Psoas muscle (tissue), 2 donors: ENCODE measurements around a stretch of chr10.

- PRO-cap, 2 experiments, result no peak in any of the 2 experiments
Measured at GRCh38 chr10:3372142-3372569, 199.6 kb upstream of the PITRM1 start.

DNA sequence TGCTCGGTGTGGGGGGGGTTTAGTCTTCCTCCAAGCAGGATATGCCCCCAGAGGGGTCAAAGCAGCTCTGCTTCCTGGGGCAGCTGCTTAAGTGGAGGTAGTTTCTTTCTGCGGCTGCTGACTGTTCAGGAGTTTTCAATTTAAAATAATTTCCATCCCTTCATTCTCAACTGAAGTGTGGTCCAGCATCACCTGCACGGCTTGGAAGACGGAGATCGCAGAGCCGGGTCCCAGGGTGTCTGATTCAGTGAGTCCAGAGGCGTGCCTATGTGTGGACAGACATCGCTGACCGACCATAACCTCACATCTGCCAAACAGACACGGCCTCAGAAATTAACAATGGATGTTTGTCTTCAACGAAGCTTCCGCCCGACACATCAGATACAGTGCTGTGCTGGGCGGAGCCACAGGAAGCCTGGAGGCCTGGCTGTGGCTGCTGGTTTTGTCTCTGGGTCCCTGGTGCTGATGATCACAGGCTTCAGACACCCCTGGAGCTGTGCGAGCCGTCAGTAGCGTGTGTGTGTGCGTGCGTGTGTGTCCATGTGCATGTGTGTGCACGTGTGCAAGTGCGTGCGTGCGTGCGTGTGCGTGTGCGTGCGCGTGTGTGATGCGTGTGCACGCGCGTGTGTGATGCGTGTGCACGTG, 226.5 kb upstream of the PITRM1 start:
- PRO-cap, 2 experiments, result peak in 1 of 2 experiments; most common plus-strand start position 481 of the sequence (in 1); most common minus-strand start position 309 of the sequence (in 1)

DNA sequence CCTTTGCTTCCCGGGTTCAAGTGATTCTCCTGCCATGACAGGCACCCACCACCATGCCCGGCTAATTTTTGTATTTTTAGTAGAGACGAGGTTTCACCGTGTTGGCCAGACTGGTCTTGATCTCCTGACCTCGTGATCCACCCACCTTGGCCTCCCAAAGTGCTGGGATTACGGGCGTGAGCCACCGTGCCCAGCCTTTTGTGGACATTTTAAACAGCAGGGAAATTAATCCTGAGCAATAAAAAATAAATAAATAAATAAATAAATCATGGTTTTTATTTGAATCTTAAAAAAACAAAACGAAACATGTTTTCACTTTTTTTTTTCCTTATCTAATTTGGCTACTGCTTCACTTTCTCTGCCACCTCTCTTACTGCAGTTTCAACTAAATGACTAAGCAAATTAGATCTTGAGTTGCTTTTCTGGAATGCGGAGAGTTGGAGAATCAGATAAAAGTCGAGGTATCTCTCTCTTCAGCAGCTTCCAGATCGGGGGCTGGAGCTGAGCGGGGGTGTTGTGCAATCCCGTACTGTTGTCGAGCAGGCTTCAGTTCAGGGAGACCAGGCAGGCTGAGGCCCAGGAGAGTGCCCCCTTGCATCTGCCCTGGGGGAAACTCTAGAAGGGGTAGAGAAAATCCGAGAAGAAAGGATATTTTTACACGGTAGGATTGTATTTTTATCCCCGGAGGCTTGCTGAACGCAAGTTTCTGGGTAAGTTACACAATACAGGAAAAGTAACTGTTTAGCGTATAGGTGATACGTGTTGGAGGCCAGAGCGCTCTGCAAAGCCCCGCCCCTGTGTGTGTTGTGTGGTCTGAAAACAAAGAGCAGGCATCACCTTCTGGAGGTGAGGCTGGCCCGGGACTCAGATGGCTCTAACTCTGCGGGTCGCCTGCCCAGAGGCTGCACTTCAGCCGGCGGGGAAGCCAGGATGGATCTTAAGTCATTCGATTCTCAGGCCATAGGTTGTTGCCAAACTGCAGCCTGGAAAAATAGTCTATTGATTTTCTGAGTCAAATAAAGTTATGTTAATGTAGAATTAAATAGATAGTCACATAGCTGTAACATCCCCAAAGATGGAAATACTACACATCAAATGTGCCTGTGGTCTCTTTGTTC, 116.7 kb downstream of the KLF6 start:
- PRO-cap, 2 experiments, result no peak in any of the 2 experiments

GRCh38 chr10:3761223-3761639, 23.8 kb downstream of the KLF6 start:
- PRO-cap, 2 experiments, result no peak in any of the 2 experiments

GRCh38 chr10:3779660-3780616, 5.1 kb downstream of the KLF6 start:
- PRO-cap, 2 experiments, result peak in 1 of 2 experiments; most common plus-strand start chr10:3780501 (in 1); most common minus-strand start chr10:3780453 (in 1)

- PRO-cap, 2 experiments, result peak in 2 of 2 experiments; most common minus-strand start chr10:3780921 (in 2)
Measured at GRCh38 chr10:3780617-3781014, 4.4 kb downstream of the KLF6 start.

- PRO-cap, 2 experiments, result no peak in any of the 2 experiments
Measured at GRCh38 chr10:3794693-3795056, 9.7 kb upstream of the KLF6 start.

DNA sequence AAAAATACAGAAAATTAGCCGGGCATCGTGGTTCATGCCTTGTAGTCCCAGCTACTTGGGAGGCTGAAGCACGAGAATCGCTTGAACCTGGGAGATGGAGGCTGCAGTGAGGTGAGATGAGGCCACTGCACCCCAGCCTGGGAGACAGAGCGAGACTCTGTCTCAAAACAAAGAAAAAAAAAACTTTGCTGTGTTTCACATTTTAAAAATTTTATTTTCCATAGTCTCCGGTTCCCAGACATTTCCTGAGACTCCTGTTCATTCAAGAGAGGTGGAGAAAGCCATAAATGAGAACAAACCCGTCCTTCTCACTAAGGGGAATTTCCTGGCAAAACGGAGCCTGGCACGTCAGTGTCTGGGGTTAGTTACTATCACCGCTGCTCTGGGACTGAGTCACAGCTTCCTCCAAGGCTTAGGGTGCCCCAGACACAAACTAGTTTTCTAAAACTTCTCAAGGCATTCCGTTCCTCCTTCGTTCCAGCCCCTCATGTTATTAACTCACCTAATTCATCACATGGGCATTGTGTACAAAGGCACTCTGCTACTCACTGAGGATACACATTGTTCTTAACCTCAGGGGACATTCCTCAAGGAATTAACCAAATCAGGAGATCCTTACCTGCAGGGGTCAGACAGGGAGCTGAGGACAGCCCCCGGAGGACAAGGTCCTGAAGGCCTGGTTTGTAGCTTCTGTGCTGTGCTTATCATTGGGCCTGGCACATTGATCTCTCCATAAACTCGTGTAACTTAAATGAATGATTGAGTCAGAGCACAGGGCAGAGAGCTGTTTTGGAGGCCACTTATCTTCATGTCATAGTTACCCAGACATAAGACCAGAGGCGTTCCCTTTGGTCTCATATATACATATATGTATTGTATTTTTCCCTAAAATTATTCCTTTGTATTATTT, 102.9 kb upstream of the KLF6 start:
- PRO-cap, 2 experiments, result peak in 1 of 2 experiments; most common plus-strand start position 398 of the sequence (in 1)

DNA sequence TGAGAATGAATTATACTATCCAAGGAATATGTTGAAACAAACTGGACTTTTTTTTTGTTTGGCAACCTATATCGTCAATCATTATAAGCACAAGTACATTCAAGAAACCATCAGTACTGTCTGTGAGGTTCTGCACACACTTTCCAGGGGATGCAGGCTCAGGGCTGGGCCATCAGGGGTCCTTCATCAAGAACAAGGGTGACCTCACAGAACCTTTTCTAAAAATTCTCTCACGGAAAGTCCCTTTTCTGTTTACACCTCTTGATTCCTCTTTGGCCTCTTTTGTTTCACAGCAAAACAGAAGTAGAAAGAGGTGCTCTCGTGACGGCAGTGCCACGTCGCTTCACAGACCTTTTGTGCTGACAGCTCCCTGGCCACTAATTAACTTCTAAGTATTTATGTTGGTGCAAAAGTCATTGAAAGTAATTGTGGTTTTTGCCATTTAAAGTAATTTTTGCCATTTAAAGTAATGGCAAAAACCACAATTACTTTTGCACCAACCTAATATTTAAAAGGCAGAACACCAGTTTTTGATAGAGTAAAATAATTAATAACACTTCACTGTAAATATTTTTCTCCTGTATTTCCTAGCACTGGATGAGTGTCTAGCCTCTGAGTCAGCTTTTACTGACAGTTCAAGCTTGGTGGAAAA, 117.4 kb upstream of the KLF6 start:
- PRO-cap, 2 experiments, result no peak in any of the 2 experiments

GRCh38 chr10:3908268-3908480, 123.2 kb upstream of the KLF6 start:
- PRO-cap, 2 experiments, result no peak in any of the 2 experiments

DNA sequence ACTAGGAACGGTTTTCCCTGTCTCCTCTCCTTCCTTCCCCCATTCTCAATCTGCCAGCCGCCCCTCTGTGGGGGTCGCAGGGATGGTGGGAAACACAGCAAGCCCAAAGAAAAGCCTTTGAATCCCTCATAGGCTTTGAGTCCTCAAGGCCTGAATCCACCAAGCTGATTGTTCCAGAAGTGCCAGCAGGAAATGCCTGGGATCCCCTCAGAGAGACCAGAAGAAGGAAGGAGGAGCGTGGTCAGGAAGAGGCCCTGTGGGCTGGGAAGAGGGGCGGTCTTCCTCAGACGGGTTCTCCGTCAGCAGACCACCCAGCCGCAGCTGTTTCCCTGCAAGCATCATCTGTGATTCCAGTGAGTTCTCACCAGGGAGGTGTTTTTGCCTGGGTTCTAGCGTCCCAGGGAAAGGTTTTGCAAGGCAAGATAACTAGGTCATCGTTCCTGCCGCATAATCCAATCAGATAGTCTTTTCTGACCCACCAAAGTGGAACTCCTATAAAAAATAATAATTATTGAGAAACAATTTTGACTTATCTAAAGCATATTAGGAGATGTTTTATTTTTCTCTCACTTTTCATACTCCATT, 190.1 kb upstream of the KLF6 start:
- PRO-cap, 2 experiments, result no peak in any of the 2 experiments

- PRO-cap, 2 experiments, result no peak in any of the 2 experiments
Measured at GRCh38 chr10:4280520-4281086, 495.6 kb upstream of the KLF6 start.

DNA sequence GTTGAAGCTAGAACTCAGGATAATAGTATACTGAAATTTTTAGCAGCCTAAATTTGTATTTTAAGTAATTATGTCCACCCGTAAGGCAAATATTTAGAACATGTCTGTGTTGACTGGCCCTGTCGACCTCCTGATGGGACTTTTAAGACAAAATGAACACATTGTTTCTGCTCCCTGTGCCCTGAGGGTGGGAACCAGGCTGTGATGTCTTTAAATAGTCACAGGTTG, 494.9 kb upstream of the AKR1E2 start:
- PRO-cap, 2 experiments, result no peak in any of the 2 experiments

GRCh38 chr10:4677258-4678545, 148.3 kb upstream of the AKR1E2 start:
- PRO-cap, 2 experiments, result no peak in any of the 2 experiments

GRCh38 chr10:4703919-4704674, 121.9 kb upstream of the AKR1E2 start:
- PRO-cap, 2 experiments, result no peak in any of the 2 experiments

GRCh38 chr10:4780555-4781128, 45.4 kb upstream of the AKR1E2 start:
- PRO-cap, 2 experiments, result no peak in any of the 2 experiments

DNA sequence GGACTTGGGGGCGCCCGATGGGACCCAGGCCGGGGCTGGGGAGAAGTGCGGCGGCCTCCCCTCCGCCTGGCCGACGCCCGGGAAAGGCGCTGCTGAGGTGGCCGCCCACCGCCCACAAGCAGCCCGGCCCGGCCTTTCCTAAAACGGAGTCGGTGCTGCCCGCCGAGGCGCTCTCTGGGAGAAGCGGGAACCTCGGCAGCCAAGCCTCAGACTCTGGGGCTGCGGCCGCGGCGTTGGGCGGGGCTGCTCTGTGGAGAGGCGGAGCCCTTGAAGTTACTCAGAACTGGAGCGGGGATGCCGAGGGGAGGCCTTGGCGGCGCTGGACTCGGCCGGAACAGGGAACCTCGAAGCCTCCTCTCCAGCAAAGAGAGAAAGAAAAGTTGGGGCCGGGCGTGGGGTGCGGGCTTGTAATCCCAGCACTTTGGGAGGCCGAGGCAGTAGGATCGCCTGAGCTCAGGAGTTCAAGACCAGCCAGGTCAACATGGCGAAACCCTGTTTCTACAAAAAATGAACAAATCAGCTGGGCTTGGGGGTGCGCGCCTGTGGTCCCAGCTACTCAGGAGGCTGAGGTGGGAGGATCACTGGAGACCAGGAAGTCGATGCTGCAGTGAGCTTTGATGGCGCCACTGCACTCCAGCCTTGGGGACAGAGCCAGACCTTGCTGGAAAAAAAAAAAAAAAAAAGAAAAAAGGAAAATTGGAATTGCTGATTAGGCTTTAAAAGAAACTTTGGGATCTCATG, 574 bp downstream of the AKR1E2 start:
- PRO-cap, 2 experiments, result peak in 2 of 2 experiments; most common plus-strand start position 280 of the sequence (in 1); most common minus-strand start position 208 of the sequence (in 2)

DNA sequence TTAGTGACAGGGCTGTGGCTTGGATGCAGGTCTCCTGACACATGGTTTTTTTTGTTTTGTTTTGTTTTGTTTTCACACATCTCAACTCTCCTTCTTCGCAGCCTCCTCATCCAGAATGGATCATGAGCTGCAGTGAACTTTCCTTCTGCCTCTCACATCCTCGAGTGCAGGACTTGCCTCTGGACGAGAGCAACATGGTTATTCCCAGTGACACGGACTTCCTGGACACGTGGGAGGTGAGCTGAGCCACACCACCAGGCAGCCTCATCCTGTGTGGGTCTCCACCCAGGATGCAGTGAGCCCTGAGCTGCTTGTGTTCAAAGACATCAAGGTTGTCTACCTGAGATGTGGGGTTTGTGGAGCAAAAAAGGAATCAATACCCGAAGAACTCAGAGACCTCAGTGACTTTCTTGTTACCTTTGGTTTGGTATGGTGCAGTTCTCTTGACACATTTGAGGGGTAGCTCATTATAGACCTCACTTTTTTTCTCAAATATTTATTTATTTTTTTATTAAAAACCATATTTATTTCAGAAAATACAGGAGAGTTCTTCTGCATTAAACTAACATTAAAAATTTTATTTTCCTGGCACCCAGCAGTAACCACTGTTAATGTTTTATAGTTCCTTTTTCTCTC, 9.7 kb downstream of the AKR1E2 start:
- PRO-cap, 2 experiments, result no peak in any of the 2 experiments

- PRO-cap, 2 experiments, result no peak in any of the 2 experiments
Measured at GRCh38 chr10:4848356-4848928, 22.4 kb downstream of the AKR1E2 start.

GRCh38 chr10:4867389-4867995, 41.5 kb downstream of the AKR1E2 start:
- PRO-cap, 2 experiments, result no peak in any of the 2 experiments